SK-N-MC (cell line): Measurements from ENCODE around the gene COX7B2.

- RRBS: no CpG with 5 or more reads among the region's 2 CpGs
Observed at GRCh38 chr4:40546938-40547589, 82.6 kb downstream of the RBM47 start.

GRCh38 chr4:40603463-40604099, 26.1 kb downstream of the RBM47 start:
- RRBS: no CpG with 5 or more reads among the region's 7 CpGs

DNA sequence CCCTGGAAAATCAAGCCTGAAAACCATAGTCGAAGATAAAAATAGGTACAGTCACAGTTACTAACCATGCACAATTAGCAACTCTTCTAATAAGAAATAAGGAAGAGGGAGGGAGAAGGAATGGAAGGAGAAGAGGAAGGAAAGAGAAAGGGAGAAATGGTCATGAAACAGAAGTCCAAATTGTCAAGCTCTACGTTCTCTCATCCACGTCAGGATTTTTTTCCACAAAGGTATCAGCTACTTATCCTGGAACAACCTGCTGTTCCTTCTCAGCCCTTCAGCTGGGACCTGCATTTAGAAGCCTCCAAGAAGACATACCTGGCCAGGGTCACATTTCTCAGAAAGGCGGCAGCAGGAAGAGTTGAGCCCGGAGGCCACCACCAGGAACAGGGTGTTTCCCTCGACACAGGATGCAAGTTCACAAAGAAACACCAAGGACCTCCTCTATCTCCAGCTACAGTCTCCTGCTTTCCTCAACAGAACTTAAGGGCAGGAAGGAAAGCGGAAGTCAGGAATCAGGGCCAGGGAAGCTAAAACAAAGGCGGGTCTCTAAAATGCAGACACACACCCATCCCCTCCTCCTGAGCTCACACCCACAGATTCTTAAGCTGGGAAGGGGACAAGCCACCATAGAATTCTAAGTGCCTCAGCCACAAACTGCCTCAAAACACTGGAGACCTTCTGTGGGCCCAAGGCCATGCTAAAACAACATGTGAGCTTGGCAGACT, 163.6 kb downstream of the APBB2 start:
- RRBS: no CpG with 5 or more reads among the region's 8 CpGs

GRCh38 chr4:41307482-41308032, 50.8 kb downstream of the UCHL1 start:
- RRBS: no CpG with 5 or more reads among the region's 2 CpGs

GRCh38 chr4:41375342-41376077, 118.8 kb downstream of the UCHL1 start:
- RRBS: no CpG with 5 or more reads among the region's 7 CpGs

GRCh38 chr4:41538837-41539691, 1.1 kb downstream of the LIMCH1 start:
- RRBS: no CpG with 5 or more reads among the region's 14 CpGs

- RRBS: no CpG with 5 or more reads among the region's 10 CpGs
Observed at GRCh38 chr4:41650145-41650686, 98.3 kb downstream of the PHOX2B start.

DNA sequence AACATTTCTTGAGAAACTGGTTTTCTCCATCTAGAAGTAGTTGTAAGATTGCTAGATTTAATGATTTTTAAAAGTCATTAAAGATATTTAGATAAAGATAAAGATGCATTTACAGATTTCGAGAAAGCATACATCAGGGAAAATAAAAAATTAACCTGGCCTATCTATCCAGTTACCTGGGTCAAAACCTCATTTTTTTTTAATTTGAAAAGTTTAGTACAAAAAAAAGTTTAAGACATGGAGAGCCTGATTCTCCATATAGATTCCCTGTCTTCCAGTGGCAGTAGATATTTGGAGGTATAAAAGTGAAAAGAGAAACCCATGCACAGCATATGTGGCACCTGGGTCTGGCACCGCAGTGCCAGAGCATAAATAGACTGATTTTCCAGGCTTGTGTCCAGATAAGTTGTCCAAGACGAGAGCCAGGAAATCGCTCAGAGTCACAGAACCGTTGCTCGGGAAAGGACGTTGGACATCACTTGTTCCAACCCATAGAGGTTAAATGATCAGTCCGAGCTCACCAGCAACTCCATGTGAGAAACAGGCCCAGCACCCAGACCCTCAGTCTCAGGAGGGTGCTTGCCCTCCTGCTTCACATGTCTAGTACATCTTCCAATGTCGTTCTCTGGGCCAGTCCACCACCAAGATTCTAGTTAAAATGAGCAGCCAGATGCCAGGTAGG, 92.1 kb downstream of the PHOX2B start:
- RRBS: no CpG with 5 or more reads among the region's 9 CpGs

DNA sequence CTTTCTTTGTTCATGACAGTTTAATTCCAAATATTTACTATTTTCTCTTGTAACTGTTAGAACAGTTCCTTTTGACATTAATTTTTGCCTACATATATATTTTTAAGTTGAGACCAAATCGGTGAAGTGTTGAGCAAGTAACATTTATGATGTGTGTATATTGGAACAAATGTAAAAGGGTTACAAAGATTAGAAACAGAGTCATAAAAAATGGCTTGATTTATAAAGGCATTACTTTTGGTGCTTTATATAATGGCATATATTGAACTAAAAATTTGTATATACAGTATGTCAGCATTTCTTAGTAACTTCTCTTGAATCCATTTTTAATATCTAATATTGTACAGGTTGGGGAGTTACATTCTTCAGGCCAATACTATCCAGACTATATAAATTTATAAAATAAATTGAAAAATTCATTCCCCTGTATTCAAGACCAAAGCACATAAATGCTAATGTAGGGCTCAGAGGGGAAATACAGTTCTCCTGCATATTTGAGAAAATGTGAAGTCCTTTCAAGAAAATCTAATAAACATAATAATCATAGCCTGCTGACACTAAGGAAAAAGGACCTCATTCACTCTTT, 21.9 kb upstream of the DCAF4L1 start:
- RRBS: no CpG with 5 or more reads among the region's 1 CpG

DNA sequence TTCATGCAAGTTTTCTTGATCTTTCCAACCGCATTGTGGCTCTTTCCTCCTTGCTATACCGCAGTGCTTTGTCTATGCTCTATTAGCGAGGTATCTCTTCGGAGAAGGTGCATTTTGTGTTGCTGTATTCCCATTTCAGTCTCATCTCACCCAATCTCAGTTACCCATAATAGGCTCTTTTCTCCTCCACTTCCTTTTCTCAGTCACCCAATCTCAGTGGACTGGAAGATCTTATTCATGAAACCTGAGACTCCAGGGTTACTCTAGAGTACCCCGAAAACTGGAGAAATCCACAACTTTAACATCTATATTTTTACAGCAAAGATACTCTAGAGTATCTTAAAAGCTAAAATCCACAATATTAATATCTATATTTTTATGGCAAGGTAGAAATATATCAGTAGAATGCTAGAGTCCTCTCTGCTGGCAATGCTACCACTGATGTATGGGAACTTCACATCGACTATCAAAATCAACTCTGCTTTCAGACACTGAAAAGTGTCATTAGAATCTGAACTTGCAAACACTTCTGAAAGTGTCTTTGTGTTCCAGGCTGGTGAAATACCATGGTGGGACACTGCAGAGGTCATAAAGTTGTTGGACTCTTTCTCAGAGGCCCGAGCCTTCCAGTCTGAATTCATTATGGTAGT, 34.8 kb downstream of the SHISA3 start:
- RRBS: no CpG with 5 or more reads among the region's 7 CpGs

DNA sequence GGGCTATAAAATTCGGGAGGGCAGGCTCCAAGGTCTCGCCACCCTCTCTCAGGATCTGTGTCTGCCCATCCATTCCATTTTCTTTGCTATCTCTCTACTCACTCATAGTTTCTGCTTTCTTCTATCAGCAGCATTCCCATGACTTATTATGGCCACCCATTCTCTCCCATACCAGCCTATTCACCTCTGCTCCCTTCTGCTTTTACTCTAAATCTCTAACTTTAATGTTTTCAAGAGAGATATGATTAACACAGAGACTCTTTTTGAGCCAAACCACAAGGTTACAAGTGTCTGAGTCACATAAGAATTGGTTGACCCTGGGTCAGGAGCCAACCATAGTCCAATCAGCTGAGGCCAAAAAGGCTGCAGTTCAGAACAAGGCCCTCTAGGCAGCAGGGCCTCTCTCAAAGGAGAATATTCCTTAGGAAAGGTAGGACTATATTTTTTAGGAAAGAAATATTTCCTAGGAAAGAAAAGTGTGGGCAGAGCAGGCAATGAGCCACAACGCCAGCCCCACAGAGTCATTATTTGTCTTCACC, 2.4 kb downstream of the ATP8A1 start:
- RRBS: no CpG with 5 or more reads among the region's 3 CpGs

DNA sequence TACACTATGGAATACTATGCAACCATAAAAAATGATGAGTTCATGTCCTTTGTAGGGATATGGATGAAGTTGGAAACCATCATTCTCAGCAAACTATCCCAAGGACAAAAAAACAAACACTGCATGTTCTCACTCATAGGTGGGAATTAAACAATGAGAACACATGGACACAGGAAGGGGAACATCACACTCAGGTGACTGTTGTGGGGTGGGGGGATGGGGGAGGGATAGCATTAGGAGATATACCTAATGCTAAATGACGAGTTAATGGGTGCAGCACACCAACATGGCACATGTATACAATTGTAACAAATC, 767.6 kb downstream of the GRXCR1 start:
- RRBS: no CpG with 5 or more reads among the region's 1 CpG

- RRBS: no CpG with 5 or more reads among the region's 1 CpG
Observed at GRCh38 chr4:45174789-45175110, 448.4 kb upstream of the GNPDA2 start.

- RRBS: under 1% methylated on average over 10 of the region's 39 CpGs
Observed at GRCh38 chr4:46388463-46389784, 1.0 kb downstream of the GABRA2 start.

- RRBS: no CpG with 5 or more reads among the region's 12 CpGs
Observed at GRCh38 chr4:46909132-46909481, at the start of gene COX7B2. Gene COX7B2, minus strand, starts transcription at chr4:46909245.

DNA sequence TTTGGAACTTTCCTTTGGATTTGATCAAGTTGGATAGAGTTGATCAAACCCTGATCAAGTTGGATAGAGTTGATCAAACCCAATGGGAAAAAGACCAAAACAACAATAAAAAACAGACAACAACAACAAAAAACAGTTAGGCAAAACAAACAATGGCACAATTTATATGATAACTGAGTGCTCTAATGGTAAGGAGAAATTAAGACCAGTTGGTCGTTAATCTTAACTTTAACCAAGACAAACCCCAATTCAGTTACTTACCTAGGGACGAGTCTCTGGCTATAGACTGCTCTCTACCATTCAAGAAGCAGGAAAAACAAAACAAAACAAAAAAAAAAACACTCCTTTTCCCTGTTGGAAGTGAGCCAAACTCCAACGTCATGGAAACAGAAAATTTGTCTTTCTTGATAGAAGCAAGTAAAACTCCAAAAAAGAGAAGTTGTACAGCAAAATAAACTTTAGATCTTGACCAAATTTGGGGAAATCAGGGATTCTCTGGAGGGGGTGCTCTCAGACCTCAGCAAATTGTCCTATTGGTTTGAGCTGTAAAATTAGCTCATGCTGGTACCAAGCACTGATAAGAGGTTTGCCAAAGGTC, 3.8 kb downstream of the CNGA1 start:
- RRBS: no CpG with 5 or more reads among the region's 3 CpGs

DNA sequence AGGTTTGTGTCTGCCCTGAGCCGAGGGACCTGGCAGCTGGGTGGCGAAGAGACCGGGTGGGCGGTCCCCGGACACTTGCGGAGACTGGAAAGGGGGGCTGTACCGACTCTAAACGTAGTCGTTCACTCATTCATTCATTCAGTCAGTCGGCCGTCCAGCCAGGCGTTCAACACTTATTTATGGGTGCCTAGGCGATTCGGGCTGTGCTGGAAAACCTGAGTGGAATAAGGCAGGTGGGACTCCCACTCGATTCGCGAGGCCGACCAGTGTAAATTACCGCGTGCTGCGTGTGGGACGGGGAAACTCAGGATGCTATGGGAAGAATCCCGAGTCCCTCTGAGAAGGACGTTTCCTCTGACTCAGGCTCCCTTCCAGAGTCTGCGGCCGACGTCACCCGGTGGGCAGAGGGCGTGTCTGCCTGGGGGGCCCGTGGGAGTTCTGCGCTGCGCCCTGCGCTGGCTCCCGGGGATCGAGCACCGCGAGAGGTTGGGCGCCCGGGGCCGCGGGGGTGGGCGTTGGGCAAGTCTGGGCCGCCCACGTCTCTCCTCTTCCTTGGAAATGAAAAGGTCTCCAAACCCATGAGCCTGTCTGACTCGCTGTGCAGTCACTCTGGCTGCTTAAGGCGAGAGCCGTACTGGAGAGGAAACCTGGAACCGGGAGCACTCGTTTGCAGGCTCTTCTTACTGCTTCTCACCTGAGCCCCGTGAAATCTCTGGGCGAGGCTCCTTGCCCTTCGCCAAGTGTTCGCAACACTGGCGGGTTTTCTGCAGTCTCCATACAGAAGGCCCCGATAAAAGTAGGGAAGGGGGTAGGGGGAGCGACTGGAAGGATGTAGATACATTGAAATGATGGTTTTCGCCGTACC, 544 bp downstream of the NIPAL1 start:
- RRBS: 1% methylated on average over 10 of the region's 58 CpGs

DNA sequence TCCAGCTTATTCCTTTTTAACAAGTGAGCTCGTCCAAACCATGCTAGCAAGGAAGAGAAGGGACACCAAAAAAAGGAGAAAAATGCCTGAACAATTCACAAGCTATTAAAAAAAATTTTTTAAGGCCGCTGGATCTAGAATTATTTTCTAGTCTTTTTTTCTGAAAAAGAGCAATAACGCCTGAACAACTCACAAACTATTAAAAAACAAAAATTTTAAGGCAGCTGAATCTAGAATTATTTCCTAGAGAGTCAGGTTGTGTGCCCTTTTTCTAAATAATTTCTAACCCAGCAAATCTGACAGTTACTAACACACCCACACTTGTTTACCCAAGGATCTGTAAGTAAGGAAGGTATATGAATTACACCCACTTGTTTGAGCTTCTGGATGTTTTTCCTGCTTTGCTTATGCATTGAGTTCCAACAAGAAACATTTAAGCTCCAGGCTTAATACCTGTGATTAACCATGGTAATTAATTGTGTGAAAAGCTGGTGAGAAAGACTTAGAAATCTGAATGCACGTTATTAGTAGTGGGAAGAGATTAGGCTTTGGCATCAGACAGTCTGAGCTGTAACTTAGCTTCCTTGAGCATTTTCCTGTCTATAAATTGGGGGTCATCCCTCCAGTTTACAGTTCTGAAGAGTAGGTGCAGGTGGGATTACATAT, 1.5 kb downstream of the NIPAL1 start:
- RRBS: no CpG with 5 or more reads among the region's 4 CpGs

DNA sequence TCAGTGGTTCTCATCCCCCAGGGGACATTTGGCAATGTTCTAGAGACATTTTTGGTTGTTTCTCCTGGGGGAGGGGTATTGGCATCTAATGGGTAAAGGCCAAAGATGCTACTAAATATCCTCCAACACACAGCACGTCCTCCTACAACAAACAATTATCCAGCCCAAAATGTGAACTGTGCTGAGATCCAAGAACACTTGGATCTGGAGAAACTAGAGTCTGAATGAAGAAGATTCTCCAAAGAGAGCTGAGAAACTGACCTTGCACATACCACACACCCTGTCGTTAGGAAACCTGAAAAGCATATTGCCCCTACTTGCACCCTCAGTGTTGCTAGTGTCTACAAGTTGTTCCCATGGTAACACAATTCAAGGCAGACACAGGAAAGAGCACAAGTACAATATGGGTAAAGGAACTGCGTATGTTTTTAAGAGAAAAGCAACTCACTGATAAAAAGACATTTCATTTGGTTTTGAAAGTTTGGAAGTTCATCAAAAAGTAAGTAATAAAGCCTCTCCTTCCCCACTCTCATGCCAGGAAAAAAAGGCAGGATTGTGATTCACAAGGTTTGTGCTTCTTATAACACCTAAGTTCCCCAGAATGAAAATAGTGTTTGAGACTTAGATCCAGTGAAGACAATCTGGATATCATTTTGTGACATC, 42.0 kb downstream of the NIPAL1 start:
- RRBS: no CpG with 5 or more reads among the region's 3 CpGs

DNA sequence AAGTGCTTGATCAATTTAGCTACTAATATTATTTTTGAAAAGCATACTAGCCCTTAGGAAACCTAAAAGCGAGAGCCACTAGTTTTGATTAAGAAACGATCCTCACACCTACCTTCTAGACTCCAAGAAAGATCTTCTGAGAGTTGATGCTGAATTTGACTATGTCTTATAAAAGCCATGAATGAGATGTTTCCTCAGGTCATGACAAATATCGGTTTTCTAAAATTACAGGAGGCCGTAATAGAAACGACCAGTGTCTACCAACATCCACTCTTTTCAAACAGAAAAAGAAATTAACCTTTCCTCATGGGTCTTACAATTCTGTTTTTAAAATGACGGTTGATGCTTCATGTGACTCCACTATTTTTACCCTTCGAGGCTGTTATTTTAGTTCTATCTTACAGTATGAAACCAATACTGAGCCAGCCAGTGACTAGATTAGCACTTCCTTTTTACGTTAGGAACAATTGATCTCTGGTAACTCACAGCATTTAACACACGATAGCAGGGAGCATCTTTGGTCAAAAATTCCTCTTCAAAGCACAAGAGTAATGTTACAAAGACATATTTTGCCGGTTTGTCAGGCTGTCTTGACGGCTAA, 62.6 kb upstream of the TXK start:
- RRBS: no CpG with 5 or more reads among the region's 11 CpGs